ENCODE results near the gene KCNH1.

- RRBS, result no CpG with 5 or more reads among the region's 14 CpGs
Measured at GRCh38 chr1:207519593-207520192, 23.7 kb downstream of the CR1 start.

- RRBS, result no CpG with 5 or more reads among the region's 2 CpGs
Measured at GRCh38 chr1:207748722-207749528, 2.9 kb upstream of the CD46 start.

DNA sequence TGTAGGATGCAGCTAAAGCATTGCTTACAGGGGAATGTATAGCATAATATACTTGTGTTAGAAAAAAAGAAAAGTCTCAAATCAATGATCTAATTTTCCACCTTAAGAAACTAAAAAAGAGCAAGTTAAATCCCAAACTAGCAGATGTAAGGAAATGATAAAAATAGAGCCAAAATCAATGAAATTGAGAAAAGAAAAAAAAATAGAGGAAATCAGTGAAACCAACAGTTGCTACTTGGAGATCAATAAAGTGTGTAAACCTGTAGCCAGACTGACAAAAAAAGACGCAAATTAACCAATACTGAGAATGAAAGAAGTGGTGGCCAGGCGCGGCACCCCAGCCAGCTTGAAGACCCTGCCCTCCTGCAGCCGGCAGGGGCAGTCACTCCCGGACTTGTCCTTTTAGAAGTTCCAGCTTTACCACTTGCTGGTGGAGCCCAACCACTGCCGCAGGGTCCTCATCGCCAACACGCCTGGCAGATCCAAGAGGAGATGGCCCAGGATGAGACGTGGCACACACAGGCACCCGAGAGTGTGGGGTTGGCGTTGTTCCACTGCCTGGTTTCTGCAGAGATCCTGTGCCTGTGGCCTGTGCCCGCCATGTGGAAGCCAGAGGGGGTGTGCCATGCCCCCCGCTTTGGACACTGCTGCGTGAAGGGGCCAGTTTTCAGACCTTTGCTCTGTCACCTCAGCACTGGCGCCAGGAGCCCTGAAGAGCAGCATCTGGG is 10.6 kb downstream of the CD46 start:
- RRBS, result no CpG with 5 or more reads among the region's 15 CpGs

DNA sequence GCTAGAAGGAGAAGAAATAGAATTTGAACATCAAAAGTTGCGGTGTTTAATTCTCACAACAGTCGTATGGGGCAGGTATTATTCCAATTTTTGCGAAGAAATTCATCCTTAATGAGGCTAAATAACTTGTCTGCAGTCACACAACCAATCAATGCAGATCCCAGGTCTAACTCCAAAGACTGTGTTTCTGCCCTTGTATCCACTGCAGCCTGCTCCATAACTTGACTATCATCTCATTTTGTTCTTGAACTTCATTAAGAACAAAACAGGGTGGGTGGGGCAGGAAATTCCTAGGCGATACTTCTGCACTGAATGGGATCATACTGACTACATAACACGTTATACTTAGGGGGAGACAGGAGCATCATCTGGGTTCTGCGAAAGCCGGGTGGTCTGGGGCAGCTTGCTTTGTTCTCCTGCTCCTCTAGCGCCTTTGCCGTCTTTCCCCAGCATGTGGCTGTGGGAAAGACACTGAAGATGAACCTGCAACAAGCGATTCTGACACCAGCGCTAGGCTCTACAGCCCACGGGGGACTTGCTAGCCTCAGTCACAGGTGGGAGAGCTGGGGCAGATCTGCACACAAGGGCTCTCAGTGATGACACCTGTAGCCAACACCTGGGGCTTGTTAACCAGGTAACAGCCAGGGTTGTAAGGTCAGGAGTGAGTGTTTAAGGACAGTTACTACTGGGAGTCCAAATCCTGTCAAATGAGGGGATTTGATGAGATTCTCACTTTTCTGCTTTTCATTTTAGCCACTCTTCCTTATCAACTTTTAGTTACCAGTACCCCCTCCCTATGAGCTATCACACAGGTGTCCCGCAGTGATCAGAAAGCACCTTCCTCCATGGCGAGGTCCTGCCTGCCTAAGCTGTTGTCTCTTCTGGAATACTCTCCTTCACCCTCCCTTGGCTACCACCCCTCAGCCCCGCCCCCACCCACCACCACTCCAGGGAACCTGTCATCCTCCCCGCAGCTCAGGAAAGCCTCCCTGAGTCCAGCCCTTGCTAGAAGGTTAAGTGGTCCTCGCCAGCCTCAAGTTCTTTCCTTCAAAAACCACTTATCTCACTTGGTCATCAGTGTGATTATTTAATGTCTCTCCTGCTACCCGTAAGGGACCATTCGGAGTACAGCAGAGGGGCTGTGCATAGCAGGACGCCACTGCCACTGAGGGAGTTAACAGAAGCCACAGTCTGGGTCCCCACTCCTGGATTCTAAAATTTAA is 52.0 kb downstream of the CD46 start:
- RRBS, result no CpG with 5 or more reads among the region's 20 CpGs

- RRBS, result 0% methylated on average over 1 of the region's 17 CpGs
Measured at GRCh38 chr1:207821584-207822111, 69.8 kb downstream of the CD46 start.

DNA sequence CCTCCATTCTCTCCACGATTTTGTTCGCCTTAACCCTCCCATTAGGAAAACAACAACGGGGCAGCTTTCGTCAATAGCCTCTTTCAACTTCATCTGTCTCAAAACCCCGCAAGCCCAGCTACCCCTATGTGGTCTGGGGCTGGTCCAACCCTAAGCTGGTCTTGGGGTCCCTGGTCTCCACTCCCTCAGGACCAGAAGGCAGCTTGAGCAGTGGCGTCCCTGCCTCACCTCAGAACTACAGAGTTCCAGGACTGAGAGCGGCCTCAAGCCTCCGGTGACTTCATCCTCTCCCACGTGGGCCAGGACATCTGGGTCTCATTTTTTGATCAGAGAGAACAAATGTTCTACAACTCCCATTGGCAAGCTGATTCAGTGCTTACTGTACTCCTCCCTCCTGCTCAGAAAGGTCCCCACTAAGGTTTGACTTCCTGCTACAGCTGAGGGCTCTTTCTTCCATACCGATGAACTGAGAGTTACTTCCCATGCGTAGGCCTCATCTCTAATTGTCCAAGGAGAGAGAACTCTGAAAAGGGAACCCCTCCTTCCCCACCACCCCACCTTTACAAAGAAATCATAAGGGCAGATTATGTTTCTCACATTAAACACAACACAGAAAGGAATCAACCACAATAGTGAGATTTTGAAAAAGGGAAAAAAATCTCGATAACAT is 78.5 kb downstream of the PLXNA2 start:
- RRBS, result no CpG with 5 or more reads among the region's 12 CpGs

GRCh38 chr1:208179296-208179758 is 64.9 kb downstream of the PLXNA2 start:
- RRBS, result 50% methylated on average over 1 of the region's 5 CpGs

GRCh38 chr1:208221137-208221966 is 22.8 kb downstream of the PLXNA2 start:
- RRBS, result no CpG with 5 or more reads among the region's 6 CpGs

DNA sequence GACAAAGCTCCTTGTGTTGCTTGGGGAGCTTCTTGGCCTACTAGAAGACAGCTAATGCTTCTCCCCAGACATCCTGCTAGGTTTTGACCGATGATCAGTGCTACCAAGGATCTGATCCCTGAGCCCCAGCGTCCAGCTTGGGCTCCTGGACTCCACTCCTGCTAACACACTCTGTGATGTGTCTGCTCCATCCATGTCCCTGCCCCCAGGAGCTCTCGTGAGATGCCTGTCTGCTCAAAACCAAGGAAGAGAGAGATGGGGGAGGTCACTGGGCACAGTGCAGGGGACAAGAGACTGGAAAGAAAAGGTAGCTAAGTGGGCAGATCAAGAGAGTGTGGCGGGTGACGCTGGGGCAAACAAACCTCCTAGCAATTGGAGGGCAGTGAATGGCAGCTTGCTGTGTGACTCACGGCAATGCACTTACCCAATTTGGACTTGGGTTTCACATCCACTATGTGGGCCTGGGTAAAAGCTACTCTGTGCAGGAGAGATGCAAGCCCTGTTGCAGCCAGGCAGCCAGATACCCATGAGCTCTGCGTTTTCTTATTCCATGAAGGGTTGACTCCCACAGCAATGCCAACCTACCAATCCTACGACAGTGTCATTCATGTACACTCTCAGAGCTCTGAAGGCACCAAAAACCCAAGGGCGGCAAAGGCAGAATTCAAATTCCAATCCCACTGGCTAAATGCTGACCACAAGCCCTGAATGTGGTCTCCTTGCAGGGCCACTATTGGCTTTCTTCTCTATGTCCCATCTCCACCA is 9.5 kb downstream of the PLXNA2 start:
- RRBS, result no CpG with 5 or more reads among the region's 9 CpGs

DNA sequence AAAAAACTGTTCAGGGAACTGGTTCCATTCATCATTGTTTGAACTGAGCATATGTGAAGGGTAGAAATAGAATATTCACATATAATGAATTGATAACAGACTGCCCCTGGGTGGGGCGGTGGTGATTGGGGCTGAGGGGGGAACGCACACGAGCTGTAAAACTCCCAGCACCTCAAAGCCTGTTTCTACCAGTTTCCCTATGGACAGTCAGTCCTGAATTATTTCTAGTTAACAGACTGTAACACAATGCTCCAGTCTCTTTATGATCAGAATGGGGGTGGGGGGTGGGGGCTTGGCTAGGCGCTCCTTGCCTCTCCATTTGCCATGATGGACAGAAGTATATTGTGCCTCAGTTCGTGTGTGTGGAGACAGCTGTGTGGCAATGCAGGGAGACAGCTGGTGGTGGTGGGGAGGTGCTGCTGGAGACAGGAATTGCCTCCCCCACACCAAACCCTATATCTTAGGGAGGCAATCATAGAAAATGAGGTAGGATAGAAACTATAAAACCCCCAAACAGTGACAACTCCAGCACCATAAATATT is 3.6 kb downstream of the PLXNA2 start:
- RRBS, result no CpG with 5 or more reads among the region's 5 CpGs

DNA sequence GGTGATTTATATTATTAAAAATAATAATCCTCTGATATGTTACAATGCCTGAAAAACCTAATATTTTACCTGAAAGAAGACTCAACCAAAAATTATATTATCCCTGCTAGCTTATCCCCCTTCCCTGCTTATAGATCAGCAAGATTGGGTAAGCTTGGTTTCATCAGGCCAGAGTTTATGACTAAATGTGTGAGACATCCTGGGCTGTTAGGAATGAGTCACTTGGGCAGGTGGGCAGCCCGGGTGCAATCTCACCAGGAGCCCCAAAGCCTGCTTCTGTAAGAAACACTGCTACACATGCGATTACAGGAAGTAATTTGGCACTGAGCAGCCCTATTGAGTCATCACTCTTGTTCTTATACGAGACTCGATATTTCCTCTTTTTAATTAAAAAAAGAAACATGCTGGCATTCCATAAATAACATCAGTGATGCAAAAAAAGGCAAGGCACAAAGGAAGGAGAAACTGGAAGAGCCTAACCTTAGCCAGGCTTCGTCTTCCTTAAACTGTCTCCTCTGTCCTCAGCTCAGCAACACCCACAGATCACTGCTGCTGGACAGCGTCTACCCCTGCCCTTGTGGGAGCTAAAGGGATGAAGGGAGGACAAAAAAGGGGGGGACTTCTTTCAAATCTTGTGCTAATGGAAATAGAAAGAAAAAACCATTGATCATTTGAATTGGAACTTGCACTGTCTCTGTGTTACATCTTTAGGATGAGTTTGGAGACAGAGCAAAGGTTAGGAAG is 544.1 kb upstream of the CAMK1G start:
- RRBS, result no CpG with 5 or more reads among the region's 6 CpGs

GRCh38 chr1:209427252-209427605 is 156.3 kb upstream of the CAMK1G start:
- RRBS, result no CpG with 5 or more reads among the region's 7 CpGs

DNA sequence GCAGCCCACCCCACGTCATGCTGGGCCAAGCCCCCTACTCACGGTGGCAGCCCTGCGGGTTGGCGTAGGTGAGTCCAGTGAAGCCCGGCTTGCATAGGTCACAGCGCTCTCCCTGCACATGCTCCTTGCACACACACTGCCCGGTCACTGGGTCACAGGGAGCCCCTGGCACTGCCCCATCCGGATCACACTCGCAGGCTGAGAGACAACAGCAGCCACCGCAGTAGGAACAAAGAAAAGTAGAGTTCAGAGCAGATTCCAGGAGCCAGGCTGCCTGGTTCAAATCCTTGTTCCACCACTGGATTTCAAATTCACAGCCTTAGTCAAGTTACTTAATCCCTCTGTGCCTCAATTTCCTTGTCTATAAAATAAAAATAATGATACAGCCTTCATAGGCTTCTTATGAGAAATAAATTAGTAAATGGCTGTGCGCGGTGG is 24.2 kb downstream of the LAMB3 start:
- RRBS, result 64% methylated on average over 3 of the region's 12 CpGs

- RRBS, result no CpG with 5 or more reads among the region's 3 CpGs
Measured at GRCh38 chr1:209650374-209650762, 1.9 kb downstream of the LAMB3 start.

GRCh38 chr1:209741053-209741638 is 14.7 kb upstream of the TRAF3IP3 start:
- RRBS, result no CpG with 5 or more reads among the region's 5 CpGs

GRCh38 chr1:210342935-210343985 is 14.6 kb downstream of the HHAT start:
- RRBS, result no CpG with 5 or more reads among the region's 16 CpGs

- RRBS, result no CpG with 5 or more reads among the region's 8 CpGs
Measured at GRCh38 chr1:210366560-210367236, 38.0 kb downstream of the HHAT start.

GRCh38 chr1:211133193-211134578 is at the start of gene KCNH1:
TSS of gene KCNH1 (minus strand) at chr1:211134148.
- RRBS, result 5% methylated on average over 32 of the region's 100 CpGs

Measured in GM19239 (cell line).